ENCODE results near the gene TSPAN13.

DNA sequence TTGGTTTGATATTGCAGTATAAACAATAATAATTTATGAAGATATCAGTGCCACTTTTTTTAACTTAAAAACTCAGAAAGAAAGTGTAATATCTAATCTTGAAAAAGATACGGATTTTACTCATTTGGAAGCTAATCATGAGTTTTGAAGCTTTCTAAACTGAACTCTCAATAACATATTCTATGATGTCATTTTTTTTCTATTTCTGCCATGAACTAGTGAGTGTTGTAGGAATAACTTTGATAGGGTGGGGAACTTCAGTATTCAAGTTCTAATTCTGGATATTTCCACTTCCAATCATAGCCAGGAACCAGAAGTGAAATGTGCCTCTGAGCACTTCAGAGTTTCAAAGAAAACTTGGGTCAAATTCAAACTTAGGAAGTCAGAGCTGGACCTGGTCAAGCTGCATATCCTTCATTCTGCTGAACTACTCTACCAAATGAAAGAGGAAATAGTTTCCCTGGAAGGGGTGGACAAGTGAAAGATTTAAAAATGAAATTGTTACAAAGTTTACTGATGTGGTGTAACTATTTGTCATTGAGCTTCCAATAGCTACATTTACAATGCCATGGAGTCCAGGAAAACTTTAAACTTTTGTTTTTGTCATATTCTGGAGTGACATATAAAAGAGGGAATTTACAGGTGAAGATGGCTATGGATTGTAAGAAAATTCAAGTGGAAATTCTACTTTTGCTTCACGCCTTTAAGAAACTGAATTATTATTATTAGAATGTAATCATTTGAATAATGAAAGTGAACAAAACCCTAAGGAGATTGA, 744 bp downstream of the AGMO start:
- RRBS, result no CpG with 5 or more reads among the region's 2 CpGs

GRCh38 chr7:16420315-16420849, 956 bp downstream of the CRPPA start:
- RRBS, result no CpG with 5 or more reads among the region's 18 CpGs

- RRBS, result 4% methylated on average over 25 of the region's 82 CpGs
Measured at GRCh38 chr7:16753268-16754337, at the start of gene TSPAN13. TSS of gene TSPAN13 (plus strand) at chr7:16753755.

DNA sequence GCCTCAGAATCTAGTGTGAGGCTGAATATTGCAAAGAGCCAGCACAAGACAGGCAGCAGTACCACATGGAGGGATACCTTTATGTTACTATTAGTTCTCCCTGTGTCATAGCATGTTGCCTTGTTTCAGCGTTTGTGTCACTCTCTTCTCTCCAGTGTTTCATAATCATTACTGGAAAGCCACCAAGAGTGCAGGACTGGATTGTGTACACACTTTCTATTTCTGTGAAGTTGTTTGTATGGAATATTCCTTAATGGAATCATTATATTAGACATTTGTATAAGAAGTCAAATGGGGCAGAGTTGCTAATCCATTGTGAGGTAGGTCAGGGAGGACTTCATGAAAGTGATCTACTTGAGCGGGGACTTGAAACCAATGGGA, 8.6 kb downstream of the AHR start:
- RRBS, result no CpG with 5 or more reads among the region's 2 CpGs

GRCh38 chr7:17308072-17308846, 9.8 kb downstream of the AHR start:
- RRBS, result no CpG with 5 or more reads among the region's 1 CpG

- RRBS, result no CpG with 5 or more reads among the region's 3 CpGs
Measured at GRCh38 chr7:17311955-17312422, 13.5 kb downstream of the AHR start.

DNA sequence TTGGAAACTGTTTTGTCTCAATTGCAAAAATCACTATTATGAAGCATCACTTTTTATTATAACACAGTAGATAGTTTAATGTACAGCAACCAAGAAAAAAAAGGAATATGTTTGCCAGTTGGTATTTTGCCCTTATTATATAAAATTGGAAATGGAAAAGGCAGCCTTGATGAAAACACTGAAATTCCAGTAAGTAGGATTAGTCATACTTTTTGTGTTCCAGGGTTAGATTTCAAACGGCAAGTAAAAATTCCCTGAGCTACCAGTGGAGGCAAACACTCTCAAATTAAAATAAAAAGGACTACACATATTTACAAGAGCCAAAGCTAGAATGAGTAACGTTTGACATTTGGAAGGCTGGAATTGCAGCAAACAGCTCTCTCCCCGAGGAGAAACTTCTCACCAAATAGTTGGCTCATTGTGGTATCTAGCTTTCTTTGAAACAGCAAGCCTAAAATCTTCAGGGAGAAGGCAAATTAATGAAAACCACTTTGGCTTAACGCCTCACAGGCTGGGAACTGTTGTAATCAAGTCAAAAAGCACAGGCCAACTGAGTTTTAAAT, 288.5 kb downstream of the SNX13 start:
- RRBS, result no CpG with 5 or more reads among the region's 4 CpGs

GRCh38 chr7:17886623-17887302, 53.5 kb downstream of the SNX13 start:
- RRBS, result no CpG with 5 or more reads among the region's 4 CpGs

- RRBS, result no CpG with 5 or more reads among the region's 4 CpGs
Measured at GRCh38 chr7:20152882-20153352, 64.3 kb downstream of the MACC1 start.

GRCh38 chr7:20193389-20193888, 23.7 kb downstream of the MACC1 start:
- RRBS, result no CpG with 5 or more reads among the region's 2 CpGs

DNA sequence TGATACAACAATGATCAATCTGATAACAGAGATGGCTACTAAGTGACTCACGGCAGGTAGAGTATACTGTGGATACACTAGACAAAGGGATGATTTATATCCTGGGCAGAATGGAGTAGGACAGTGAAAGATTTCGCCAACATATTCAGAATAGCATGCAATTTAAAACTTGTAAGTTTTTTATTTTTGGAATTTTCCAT, 34.2 kb upstream of the ITGB8 start:
- RRBS, result no CpG with 5 or more reads among the region's 2 CpGs

DNA sequence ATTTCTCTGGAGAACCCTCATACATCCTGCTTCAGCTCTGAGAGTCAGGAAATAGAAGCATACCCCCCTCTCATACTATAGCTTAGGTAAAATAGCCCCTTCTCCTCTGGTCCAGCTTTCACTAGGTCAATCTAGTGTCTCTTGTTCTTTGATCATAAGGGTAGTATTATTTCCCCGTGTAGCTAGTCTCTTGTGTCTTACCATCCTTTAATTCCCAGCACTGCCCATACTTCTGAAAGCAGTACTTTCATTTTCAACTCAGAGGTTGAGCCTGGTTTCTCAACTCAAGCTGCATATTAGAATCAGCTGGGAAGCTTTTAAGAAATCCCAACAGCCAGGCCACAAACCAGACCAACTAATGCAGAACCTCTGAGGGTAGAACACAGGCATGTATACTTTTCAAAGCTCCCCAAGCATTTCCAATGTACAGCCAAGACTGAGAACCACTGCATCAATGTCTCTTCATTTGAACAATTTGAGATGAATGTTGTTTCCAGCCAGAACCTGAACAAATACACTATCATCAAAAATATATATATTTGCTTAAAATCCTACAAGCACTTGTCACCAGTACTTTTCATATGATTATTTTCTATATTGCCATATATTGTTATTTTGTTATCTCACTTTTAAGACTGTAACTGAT, 30.7 kb upstream of the ITGB8 start:
- RRBS, result no CpG with 5 or more reads among the region's 1 CpG

- RRBS, result no CpG with 5 or more reads among the region's 2 CpGs
Measured at GRCh38 chr7:20361231-20362142, 30.8 kb downstream of the ITGB8 start.

- RRBS, result no CpG with 5 or more reads among the region's 6 CpGs
Measured at GRCh38 chr7:21949111-21949593, 3.5 kb upstream of the CDCA7L start.

DNA sequence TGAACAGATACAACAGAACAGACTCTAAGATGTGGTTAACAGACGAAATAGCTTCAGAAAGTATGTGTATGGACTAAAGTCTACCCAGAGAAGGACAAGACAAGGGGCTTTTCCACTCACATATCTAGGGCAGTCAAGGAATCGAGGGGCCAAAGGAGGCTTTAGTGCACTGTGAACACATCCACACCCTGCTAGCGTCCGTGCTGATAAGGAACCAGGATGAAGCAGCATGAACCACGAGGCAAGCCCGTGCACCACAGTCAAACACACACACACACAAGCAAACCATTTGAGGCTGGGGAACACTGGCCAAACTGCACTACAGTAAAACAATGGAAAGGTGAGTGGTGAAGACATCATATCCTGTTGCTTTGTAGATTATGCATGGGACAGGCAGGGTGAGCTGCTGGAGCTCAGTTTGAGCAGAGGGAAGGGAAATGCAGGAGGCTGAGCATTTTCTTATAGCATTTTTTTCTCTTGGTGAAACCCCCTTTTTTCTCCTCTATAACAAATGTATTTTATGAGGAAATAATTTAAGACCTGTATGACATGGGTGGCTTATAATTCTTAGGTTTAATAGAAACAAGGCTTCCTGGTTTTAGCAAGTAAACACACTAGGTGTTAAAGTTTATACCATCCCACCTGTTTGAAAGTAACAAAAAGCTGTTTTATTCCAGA, 177.5 kb upstream of the CDCA7L start:
- RRBS, result no CpG with 5 or more reads among the region's 6 CpGs

GRCh38 chr7:22146908-22147661, 201.4 kb upstream of the CDCA7L start:
- RRBS, result no CpG with 5 or more reads among the region's 11 CpGs

DNA sequence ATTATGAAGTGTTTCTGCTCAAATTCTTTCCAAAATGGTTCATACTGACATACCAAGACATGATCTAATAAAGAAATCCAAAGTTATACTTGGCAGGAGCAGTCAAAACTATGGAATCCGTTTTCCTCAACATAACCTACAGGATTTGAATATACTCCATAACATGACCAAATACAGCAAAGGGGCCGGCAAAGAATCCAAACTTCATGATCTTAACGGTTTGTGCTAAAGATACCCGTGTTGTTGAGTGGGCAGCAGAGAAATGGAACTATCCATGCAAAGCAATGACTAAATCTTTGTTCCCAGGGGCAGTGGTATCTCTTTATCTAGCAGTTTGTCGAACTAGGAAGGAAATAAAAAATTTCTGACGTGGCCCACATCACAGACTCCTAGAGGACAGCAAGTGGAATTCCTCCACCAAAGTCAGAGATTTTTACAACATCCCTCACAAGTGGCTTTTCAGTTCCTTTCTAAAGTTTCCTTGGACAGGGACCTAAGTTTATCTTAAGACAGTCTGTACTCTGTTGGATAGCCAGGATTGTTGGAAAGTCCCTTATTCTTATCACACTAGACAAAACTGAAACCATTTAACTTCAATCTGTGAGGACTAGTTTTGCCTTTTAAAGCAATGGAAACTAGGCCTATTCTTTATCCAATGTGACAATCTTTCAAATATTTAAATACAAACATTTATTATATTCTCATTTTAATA, 136.1 kb downstream of the RAPGEF5 start:
- RRBS, result no CpG with 5 or more reads among the region's 6 CpGs

DNA sequence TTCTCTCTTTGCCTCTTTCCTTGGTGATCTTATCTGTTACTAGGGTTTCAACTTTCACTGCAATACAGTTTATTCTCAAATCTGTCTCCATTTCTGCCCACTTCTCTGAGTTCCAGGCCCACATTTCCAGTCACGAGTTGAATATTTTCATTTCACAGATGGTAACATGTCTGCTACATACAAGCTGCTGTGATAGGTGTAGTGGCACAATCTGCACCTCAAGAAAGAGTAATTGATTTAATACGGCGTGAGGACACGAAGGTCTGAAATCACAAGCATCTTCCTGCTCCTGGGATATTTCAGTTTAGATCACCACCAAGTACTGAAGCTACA, 120.8 kb downstream of the RAPGEF5 start:
- RRBS, result no CpG with 5 or more reads among the region's 4 CpGs

DNA sequence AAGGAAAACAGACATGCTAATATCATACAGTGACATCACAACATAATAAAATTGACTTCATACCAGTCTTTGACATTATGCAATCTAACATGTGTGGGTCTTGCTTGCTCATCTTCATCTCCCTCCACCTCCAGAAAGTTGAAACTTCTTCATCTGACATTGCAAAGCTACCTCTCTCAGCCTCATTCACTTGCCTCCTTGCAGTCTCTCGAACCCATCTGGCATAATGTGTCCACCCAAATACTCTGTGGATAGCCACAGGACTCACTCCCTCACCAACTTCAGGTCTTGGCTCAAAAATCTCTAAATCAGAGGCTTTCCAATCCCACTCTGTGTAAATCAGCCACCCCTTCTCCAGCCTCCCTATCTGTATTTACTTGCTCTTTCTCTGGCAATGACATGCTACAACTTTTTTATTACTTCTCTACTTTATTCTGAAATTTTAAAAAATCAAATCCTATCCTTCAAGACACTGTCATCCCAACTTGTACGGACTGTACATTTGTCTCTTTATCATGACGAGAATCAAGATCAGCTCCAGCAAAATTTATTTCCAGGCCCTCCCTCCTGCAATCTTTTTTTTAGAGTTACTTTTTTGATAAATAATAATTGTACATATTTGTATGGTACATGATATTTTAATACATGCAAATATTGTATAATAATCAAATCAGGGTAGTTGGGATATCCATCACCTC, 92.4 kb downstream of the RAPGEF5 start:
- RRBS, result no CpG with 5 or more reads among the region's 3 CpGs

Data from islet of Langerhans (tissue), 1 donor.